ENCODE results near the genes FMN2, WDR64 and BECN2.

- PRO-cap, 2 experiments, result no peak in any of the 2 experiments
These were observed 25.5 kb downstream of the MT1HL1 start for GRCh38 chr1:236978698-236979148.

- PRO-cap, 2 experiments, result no peak in any of the 2 experiments
These were observed 1.3 kb downstream of the RYR2 start for GRCh38 chr1:237042940-237044064.

GRCh38 chr1:237602991-237603572 is 287.6 kb downstream of the ZP4 start:
- PRO-cap, 2 experiments, result no peak in any of the 2 experiments

DNA sequence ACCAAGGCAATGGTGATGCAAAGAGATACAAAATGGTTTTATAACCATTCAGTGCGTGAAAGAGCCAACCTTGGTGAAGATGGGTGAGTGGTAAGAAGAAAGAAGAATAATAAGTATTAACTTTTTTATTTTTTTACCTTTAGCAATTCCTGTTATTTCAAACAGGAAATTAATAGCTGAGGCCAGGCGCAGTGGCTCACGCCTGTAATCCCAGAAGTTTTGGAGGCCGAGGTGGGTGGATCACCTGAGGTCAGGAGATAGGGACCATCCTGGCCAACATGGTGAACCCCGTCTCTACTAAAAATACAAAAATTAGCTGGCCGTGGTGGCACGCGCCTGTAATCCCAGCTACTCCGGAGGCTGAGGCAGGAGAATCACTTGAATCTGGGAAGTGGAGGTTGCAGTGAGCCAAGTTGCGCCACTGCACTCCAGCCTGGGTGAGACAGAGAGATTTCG is 126.0 kb upstream of the ZP4 start:
- PRO-cap, 2 experiments, result no peak in any of the 2 experiments

DNA sequence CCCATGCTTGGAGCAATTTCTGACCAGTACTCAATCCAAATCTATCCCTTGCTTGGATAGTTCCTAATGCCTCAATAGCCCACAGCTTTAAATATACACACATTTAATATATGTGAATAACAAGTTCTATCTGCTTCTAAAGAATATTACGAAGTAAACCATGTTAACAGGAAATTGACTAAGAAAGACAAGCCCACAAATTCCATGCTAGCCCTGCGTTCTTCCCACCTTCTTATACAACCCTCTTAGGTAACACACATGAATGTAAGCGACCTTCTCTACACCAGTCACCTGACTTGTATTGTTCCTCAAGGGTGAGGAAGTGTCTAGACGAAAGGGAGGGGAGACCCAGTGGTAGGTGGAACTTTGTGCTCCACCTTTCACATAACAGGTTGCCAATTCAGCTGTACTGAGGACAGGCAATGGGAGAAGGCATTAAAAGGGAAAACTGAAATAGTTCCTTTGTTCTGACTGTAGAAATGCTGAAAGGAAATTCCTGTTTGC is 18.1 kb upstream of the CHRM3 start:
- PRO-cap, 2 experiments, result no peak in any of the 2 experiments

DNA sequence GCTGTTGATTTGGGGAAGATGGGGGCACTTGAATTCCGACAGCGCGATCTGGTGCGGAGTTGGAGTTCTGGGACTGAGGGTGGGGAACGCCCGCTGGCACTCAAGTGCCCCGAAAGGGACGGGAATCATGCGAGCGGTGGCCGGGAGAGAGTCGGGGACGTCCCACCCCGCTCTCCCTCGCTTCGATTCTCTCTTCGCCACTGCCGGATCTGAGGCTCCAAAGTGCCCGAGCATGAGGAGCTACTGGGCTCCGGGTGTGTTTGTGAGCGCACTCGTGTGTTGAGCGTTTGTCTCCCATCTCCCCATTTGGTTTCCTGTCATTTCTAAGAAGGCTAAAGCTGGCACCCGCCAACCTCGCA is 1.0 kb downstream of the CHRM3 start:
- PRO-cap, 2 experiments, result no peak in any of the 2 experiments

GRCh38 chr1:240091267-240092393 is at the start of gene FMN2:
TSS of gene FMN2 (plus strand) at chr1:240091883.
- PRO-cap, 2 experiments, result no peak in any of the 2 experiments

- PRO-cap, 2 experiments, result no peak in any of the 2 experiments
These were observed 153.4 kb downstream of the FMN2 start for GRCh38 chr1:240245016-240245632.

DNA sequence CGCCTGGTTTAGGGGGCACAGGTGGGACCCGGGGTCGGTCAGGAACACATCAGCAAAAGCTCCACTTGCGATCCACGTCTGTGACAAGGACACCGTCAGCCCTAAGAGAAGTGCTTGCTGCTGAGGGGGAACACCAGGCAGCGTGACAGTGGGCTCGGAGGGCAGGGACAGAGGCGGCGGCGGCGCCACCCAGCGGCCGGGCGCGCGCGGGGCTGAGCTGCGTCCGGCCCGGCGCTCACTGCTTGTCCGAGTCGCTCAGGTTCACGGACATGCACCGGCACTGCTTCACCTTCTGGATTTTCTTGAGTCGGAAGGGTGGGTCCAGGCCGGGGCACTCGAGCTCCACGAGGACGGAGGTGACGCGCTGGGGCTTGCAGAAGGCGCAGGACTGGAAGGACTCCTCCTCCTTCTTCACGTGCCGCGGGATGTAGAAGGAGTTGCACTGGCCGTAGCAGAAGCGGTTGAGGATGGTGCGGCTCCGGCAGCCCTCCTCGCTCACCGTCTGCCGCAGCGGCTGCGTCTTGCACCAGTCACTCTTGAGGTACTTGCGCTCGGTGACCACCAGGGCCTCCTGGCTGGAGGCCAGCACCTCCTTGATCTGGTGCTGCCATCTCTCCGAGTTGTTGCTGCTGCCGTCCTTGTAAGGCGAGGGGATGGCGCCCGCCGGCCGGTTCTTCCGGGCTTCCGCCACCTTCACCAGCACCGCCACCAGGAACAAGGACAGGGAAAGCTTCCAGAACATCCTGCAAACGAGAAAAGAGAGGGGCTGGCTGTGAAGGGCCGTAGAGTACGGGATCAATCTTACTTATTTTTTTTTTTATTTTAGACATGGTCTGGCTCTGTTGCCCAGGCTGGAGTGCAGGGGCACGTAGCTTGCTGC is 119.0 kb downstream of the GREM2 start:
- PRO-cap, 2 experiments, result no peak in any of the 2 experiments

DNA sequence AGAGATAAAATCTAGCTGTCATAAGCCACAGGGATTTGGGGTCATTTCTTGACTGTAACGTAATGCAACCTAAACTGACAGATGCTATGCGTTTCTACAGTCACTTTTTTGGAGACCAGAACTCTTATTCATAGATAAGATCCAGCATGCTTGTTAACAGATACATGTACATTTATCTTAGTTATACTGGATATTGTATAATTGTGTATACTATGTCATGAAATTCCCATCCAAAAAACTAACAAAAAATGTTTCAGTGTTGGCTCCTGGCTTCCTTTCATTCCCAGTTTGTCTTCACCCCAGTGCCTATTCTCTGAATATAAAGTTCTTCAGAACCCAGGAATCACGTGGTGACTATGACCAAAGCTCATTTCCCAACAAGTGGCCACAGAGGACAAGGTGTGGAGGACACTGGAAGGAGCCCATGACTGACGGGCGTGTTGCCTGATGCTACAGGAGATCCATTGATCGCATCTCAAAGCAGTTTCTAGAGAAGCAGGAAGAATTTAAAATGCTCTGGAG is 7.3 kb upstream of the GREM2 start:
- PRO-cap, 2 experiments, result no peak in any of the 2 experiments

- PRO-cap, 2 experiments, result no peak in any of the 2 experiments
These were observed 67.0 kb upstream of the RGS7 start for GRCh38 chr1:241423599-241424844.

DNA sequence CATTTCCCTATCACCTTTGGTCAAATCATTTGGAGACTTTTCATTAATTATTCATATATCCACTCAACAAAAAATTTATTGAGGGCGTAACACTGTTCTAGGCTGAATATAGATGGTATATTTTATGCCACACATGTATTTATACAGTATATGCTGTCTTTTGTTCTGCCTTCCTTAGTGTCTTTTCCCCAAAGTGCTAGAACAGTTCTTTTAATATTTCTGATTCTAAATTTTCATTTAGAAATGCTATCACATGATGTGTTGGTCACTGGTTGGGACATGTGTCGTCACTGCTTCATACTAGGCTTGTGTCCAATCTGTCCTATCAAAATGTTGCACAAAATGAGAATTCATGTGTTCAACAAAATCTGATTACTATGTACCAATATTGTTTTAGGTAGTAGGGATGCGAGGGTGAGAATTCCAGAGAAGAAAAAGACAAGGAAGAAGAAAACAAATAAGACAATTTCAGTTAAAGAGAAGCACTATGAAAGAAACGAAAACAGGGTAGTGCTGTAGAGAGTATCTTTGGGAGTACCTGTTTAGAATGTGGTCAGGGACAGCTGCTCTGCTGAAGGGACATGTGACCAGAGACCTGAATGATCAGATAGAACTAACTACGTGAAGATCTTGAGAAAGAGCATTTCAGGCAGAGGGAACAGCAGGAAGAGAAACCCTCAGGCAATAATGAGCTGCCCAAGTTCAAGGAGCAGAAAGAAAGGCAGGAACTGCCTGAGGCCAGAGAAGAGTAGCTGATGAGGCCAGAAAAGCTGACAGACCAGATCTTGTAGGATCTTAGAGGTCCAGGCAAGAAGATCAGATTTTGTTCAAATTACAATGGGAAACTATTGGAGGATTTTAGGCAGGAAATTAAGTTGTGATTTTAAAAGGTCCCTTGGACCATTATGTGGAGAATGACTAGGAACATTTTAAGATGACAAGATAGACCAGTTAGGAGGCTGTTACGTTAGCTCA is 1.4 kb downstream of the KMO start:
- PRO-cap, 2 experiments, result no peak in any of the 2 experiments

DNA sequence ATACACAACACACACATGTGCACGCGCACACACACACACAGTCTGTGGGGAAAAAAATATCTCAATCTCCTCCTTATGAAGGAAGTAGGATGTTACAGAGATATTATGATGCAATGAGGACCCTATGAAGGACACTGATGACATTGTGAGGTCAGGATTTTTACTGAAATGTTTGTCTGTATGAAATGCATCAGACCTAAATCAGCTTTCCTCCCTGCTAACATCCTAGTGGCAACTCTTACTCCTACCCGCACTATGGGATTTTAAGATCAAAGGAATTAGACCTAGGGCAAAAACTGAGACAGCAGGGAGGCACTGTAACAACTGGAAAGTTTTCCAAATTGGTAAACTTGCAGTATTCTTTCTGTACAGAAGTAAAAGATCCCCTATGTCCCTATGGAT is at the start of gene WDR64:
Gene WDR64, plus strand, starts transcription at position 193 of the 402 bp plus-strand sequence.
- PRO-cap, 2 experiments, result no peak in any of the 2 experiments

GRCh38 chr1:241957725-241958018 is at the start of gene BECN2:
TSS of gene BECN2 (plus strand) at chr1:241957767.
- PRO-cap, 2 experiments, result peak in 1 of 2 experiments; most common plus-strand start chr1:241957845 (in 1)

DNA sequence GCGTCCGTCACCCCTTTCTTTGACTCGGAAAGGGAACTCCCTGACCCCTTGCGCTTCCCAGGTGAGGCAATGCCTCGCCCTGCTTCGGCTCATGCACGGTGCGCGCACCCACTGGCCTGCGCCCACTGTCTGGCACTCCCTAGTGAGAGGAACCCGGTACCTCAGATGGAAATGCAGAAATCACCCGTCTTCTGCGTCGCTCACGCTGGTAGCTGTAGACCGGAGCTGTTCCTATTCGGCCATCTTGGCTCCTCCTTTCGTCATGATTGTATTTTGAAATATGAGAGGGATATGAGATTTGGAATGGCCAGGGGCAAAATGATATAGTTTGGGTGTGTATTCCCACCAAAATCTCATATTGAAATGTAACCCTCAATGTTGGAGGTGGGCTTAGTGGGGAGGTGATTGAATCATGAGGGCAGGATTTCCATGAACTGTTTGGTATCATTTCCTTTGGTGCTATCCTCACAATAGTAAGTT is 52.5 kb upstream of the MAP1LC3C start:
- PRO-cap, 2 experiments, result no peak in any of the 2 experiments

DNA sequence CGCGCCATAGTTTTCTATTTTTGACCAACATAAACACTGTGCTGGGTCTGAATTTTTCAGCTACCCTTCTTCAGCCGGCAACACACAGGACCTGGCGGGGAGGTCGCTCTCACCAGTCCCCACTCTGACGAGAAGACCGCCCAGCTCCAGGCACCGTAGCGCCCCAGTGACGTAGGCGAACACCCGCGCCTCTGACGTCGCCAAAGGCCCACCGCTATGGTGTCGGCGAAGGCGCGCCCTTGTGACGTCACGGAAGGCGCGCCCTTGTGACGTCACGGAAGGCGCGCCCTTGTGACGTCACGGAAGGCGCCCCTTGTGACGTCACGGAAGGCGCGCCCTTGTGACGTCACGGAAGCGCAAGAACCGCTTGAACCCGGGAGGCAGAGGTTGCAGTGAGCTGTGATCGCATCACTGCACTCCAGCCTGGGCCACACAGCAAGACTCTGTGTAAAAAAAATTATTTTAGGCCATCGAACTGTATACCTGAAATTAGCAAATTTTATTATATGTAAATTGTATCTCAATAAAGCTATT is 153.5 kb downstream of the CEP170 start:
- PRO-cap, 2 experiments, result peak in 2 of 2 experiments; most common minus-strand start position 168 of the sequence (in 2)

DNA sequence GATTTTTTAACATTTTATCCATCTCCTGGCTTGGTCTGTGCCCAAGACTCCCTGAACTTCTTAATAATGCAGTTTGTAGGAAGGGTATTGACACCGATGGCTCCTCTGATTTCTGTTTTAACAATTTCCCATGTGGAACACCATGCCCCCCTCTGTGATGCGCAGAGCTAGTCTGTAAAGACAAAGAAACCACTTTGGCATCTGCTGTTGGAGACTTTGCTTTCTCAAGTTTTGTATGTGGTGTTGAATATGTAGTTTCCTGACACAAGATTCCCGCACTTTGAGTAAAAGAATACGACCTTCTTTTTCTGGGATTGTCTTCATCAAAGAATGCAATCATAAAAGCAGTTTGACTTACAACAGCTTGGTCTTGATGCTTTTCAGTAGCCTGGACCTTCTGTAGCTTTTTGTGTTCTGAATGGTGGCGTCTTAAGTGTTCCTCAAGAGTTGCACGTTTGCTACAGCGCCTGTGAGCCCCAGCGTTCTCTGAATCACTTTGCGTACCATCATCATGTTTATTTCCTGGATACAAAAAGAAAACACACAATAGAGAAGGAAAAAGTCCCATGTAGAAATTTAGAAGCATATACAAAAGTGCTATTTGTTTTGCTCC is 69.1 kb downstream of the CEP170 start:
- PRO-cap, 2 experiments, result no peak in any of the 2 experiments

DNA sequence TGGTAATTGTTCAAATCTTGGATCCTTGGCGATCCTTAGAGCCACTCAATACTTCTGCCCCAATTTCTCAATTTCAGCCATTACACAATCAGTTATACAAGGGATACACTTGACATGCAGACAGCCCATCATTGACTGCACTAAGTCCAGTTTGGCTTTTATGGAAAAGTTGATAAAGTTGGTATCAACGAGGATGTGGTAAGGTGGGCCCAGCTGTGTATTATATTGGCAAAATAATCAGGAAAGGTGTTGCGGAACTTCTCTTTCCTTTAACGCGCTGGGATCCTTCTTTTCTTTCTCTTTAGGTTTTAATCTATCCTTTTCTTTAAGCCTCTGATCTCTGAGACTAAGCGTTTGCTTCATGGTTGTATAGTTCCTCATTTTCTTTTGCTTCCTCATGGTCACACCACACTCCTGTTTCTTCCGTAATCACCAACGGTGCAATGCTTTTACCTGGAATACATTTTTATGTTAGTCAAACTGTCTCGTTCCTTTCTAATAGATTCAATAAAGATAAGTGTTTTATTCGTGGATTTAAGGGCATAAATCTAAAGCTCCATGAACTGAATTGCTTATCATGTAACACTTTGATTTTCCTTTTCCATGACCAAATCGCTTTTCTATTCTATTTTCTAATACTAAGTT is 12.0 kb downstream of the SDCCAG8 start:
- PRO-cap, 2 experiments, result no peak in any of the 2 experiments

DNA sequence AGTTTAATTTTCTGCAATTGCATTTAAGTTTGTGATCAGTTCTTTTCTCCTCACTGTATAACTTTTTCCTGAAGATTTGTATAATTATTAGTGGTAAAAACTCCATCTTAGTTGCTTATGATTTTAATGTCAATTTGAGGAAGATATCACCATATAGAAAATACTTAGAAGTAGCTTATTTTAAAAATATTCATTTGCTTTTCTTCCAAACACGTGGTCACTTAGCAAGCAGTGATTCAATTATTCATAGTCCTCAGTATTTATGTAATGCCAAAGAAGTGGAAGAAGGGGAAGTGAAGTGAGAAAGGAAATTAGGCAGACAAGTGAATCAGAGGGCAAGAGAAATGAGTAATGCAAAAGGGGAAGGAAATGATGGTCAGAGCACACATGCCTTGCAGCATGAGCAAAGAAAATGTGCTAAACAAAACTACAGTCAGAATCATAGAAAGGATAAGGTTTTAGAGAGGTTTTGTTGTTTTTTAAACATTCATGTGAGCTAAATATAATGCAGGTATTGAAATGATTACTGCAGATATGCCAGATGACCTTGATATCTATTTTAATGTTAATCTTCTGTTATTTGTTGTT is 31.8 kb downstream of the SDCCAG8 start:
- PRO-cap, 2 experiments, result no peak in any of the 2 experiments

DNA sequence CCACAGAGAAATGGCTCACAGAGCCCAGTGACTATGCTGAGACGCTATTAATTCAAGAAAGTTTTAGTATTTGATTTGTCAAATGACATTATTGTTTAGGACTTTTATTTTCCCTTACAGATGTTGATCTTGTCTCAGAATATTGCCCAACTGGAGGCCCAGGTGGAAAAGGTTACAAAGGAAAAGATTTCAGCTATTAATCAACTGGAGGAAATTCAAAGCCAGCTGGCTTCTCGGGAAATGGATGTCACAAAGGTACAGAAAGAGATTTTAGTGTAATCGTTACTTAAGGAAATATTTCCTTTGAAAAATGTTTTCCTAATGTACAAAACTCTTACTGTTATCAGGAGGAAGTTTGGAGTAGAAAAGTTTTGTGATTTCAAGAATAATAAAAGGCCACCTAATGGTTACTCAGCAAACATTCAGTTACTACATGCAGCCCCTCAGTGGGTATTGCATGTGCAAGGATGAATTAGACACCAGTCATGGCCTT is 85.1 kb downstream of the SDCCAG8 start:
- PRO-cap, 2 experiments, result no peak in any of the 2 experiments

All from cytotoxic T cell (primary cell).